Esophagus muscularis mucosa (tissue), 4 donors: Measurements from ENCODE around the genes PRPF38A and GPX7.

DNA sequence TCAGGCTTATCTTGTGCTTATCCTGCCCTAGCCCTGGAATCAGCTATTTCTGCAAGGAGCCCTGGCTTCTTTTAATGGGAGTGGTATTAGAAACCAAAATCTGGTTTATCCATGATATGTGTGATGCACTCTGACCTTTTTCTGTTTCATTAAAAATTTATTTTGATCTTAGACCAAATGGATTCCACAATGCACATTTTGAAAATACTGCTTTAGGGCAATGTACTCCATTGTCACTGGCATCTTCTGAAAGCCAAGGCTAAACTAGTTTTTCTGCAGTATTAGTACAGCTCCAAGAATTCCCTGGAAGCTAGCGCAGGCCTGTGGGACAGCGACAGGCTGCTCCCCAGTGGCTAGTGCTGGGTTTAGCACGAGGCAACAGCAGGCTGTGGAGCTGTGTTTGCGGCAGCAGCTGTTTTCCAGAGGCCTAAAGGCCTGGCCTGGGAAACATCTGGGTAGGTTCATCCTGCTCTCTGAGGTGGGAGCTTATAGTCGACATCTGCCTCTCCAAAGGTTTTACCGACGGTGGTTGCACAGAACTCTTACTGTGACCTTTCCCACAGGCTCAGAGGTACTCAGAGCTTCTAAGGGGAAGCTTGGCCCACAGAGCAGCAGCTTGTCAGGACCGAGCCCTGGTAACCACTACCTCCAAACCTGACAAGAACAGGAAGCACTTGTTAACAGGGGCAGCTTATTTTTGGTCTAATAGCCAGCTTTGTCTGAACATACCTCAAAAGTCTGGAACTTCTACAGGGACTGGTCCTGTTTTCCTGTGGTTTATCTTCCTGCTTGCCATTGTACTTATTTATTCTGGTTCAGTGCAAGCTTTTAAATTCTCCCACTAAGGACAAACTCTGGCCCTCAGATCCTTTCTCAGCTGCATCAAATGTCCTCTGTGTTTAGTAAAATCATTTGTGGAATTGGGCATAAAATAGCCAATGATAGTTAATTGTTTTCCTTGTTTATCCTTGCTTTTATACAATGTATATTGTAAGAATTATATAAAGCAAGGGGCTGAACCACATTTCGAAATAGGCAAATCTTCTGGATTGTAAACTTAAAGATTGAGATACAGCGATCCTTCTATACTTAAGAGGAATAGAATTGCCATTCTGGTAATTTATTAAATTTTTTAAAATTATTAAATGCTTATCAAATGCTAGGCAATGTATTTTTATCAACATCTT is 17.1 kb downstream of the CC2D1B start:
- PRO-cap: no peak
- RAMPAGE, long total RNA, 4 experiments: no peak in any of the 4 experiments

GRCh38 chr1:52358995-52359344 is 7.0 kb downstream of the CC2D1B start:
- PRO-cap: no peak
- RAMPAGE, long total RNA, 4 experiments: no peak in any of the 4 experiments

DNA sequence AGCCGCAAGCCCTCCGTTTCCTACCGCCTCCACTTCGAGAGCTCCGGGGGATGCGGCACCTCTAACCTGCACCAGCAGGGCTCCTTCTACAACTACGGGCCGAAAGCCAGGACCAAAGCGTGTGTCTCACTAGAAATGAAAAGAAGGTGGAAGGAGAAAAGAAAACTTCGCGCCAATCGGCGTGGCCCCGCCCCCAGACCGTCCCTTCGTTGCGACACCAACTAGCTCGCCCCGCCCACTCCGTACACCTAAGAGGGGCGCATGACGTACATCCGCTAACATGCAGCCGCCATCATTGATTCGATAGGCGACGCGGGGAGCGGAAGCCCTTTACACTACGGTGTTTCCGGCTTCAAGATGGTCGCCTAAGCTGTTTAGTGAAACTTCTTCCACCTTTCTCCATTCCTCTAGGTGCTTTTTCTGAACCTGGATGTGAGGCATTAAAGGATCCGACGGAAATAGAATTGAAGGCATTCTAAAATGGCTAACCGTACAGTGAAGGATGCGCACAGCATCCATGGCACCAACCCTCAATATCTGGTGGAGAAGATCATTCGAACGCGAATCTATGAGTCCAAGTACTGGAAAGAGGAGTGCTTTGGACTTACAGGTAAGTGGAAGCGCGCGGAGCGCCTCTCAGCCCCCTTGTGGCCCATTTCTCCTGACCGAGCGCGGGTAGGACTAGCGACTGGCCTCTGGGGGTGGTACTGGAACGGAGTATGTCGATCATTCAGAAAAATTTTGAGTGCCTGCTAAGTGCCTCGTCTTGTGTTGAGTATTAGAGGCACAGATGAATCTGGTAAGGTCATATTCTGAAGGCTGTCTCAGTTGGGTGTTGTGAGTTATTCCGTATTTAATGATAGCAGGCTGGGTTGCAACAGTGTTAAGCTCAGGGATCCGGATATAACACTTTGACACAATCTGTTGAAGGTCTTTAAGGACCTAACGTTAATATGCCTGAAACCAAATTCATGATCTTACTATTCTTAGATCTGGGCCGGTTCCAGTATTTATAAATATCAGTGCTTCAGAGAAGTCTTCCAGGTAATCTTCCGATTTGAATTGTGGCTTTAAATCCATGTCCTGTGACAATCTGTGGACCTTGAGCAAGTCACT is at the start of gene PRPF38A:
Gene PRPF38A, plus strand, starts transcription at position 333 of the 1,116 bp plus-strand sequence.
- PRO-cap: bidirectional peak, plus-strand start at position 333 of the sequence, minus-strand start at position 200 of the sequence
- RAMPAGE, long total RNA, 4 experiments: start-site peak on the plus strand in 4 of 4 experiments, centred at positions 339 to 341 of the sequence, 106 to 137 reads per replicate

DNA sequence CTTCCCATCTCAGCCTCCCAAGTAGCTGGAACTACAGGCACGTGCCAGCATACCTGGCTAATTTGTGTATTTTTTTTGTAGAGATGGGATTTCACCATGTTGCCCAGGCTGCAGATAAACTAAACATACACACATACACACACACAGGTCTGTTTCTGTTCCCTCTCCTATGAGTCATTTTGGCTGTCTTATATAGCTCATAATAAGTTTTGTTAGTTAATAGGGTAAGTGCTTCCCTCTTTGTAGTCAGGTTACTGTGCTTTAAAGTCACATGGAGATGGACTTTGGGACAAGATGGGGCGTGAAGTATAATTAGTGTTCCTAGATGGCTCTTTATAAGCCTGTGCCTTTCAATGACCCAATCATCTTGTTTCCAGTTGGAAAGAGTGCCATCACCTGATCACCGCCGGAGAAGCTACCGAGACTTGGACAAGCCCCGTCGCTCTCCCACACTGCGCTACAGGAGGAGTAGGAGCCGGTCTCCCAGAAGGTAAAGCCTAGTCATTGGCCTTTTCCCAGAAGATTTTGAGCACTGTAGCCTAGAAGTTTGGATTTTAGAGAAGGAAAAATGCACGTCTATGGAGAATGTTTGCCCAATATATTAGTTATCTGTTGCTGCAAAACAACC is 9.2 kb downstream of the PRPF38A start:
- PRO-cap: no peak
- RAMPAGE, long total RNA, 4 experiments: no peak in any of the 4 experiments

GRCh38 chr1:52602187-52603332 is at the start of gene GPX7:
TSS of gene GPX7 (plus strand) at chr1:52602371.
- PRO-cap: bidirectional peak, plus-strand start at chr1:52602402, minus-strand start at chr1:52602340; unidirectional peak, minus-strand start at chr1:52602881; unidirectional peak, minus-strand start at chr1:52602948
- RAMPAGE, long total RNA, 4 experiments: start-site peak on the plus strand in 4 of 4 experiments, at chr1:52602360-52602402 at its widest, 58 to 211 reads per replicate

GRCh38 chr1:52659781-52660310 is 26.9 kb downstream of the SHISAL2A start:
- PRO-cap: no peak
- RAMPAGE, long total RNA, 4 experiments: no peak in any of the 4 experiments

- PRO-cap: no peak
- RAMPAGE, long total RNA, 4 experiments: no peak in any of the 4 experiments
Observed at GRCh38 chr1:52685923-52686504, 12.1 kb downstream of the COA7 start.

- PRO-cap: no peak
- RAMPAGE, long total RNA, 4 experiments: no peak in any of the 4 experiments
Observed at GRCh38 chr1:52707237-52707699, 9.1 kb upstream of the COA7 start.

GRCh38 chr1:52928090-52928534 is 1.0 kb downstream of the SCP2 start:
- PRO-cap: no peak
- RAMPAGE, long total RNA, 4 experiments: no peak in any of the 4 experiments

- PRO-cap: no peak
- RAMPAGE, long total RNA, 4 experiments: no peak in any of the 4 experiments
Observed at GRCh38 chr1:52995602-52996133, 66.3 kb upstream of the PODN start.

DNA sequence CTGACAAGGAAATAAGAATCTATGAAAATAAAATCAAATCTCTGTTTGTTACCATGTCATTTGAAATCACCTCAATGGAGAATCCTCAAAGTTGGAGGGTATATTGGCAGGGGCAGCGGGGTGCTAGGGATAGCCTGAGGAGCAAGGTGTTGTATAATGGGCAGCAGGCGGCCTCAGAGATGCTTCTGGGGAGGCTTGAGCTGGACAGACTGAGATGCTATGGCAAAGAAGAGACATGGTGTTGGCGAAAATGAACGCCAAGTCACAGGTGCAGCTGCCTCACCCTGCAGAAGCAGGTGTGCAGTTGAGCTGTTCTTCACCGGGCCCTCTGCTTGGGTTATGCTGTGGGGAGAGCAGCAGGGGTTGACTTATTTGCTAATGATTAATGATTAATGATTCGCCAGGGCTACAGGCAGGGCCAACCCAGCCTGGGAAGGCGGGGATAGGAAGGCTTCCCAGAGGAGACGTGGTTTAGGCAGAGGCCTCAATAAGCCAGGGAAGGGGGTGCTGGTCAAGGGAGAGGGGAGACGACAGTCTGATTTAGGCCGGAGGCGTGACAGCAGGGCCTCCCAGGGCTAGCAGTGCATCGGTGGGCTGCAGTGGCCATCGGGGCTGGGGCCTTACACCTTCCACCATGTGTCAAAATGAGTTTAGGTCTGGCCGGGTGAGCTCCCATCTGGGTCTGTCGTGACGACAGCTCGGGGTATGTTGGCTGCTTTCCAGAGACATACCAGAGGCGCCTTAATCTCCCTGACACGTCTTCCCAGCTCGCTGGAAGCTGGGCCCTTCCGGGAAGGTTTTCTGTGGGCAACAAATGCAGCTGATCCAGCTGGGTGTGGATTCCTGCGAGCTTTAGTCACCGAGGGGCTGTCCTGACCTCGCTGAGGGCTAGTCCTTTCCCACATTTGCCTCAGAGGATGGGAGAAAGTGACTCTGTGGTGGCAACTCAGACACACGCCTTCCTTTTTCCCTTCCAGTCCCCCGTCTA is 3.5 kb upstream of the SLC1A7 start:
- PRO-cap: bidirectional peak, plus-strand start at position 913 of the sequence, minus-strand start at position 787 of the sequence
- RAMPAGE, long total RNA, 4 experiments: no peak in any of the 4 experiments

DNA sequence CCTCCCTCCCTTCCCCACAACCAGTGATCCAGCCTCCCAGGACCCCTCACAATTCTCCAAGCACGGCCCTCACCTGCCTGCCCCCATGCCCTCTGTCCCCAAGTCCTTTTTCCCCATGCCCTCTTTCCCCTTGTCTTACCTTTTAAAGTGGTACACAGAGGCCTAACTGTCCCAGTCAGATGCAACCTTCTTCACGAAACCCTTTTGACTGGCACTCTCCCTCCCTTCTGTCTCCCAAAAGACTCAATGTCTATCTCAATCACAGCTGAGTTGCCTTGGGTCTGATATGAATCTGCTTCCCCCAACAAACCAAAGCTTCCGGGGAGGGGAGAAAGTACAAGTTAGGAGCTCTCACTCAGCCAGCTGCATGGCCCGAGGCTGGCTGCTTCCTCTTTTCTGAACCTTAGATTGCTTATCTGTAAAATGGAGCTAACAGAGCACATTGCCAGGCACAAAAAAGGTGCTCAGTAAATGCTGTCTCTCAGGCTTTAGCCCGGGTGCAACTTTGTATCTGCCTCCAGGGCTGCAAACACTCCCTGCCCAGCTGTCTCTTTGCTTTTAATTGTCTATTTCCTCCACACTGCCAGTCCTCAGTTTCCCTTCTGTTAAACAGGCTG is 40.1 kb upstream of the LRP8 start:
- PRO-cap: no peak
- RAMPAGE, long total RNA, 4 experiments: no peak in any of the 4 experiments

DNA sequence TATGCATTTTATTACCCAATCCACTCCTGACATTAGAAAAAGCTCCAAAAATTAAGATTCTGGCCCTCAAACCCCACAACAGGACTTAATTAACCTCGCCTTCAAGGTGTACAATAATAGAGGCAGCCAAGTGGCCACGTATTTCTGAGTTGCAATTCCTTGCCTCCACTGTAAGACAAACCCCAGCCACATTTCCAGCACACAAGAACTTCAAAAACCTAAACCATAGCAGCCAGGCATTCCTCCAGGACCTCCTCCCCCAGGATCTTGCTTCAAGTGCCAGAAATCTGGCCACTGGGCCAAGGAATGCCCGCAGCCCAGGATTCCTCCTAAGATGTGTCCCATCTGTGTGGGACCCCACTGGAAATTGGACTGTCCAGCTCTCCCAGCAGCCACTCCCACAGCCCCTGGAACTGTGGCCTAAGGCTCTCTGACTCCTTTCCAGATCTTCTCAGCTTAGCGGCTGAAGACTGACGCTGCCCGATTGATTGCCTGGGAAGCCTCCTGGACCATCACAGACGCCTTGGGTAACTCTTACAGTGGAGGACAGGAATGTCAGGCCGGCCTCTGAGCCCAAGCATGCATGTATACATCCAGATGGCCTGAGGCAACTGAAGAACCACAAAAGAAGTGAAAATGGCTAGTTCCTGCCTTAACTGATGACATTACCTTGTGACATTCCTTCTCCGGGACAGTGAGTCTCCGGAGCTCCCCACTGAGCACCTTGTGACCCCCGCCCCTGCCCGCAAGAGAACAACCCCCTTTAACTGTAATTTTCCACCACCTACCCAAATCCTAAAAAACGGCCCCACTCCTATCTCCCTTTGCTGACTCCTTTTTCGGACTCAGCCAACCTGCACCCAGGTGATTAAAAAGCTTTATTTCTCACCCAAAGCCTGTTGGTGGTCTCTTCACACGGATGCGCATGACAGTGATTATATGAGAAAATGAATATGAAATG is 24.7 kb upstream of the DMRTB1 start:
- PRO-cap: no peak
- RAMPAGE, long total RNA, 4 experiments: no peak in any of the 4 experiments

GRCh38 chr1:53542118-53542579 is 83.0 kb downstream of the DMRTB1 start:
- PRO-cap: no peak
- RAMPAGE, long total RNA, 4 experiments: no peak in any of the 4 experiments

DNA sequence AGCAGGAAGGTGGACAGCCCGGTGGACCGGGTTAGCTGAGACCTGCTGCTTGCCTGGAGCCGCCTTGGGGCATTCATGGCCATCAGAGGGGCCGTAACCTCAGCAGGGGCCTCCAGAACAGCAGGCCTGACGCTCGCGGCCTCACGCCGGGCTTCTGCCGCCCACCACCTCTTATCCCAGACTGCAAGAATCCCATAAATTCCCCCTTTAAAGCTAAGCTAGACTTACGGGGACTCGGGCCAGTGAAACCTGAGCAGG is 132.4 kb downstream of the GLIS1 start:
- PRO-cap: no peak
- RAMPAGE, long total RNA, 4 experiments: no peak in any of the 4 experiments

DNA sequence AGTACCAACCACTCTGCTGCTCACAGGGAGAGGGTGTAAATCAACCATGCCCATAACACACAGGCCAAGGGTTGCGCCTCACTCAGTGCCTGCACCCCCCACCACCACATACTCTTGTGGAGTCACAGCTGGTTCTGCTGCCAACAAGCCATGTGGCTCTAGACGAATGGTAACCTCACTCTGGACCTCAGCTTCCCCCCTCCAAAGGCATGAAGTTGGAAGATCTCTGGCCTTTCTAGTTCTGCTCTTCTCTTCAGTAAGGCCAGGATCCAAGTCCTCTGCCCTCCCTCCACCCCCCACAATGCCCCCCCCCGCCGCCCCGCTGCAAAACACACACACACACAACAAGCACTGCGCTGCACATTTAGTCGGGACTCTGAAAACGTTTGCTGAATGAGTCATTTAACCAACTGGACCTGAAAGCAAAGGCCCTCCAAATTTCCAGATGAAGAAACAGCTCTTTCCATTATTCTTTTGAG is 1.7 kb upstream of the GLIS1 start:
- PRO-cap: no peak
- RAMPAGE, long total RNA, 4 experiments: no peak in any of the 4 experiments

GRCh38 chr1:53765654-53766167 is 26.7 kb upstream of the GLIS1 start:
- PRO-cap: no peak
- RAMPAGE, long total RNA, 4 experiments: no peak in any of the 4 experiments

- PRO-cap: no peak
- RAMPAGE, long total RNA, 4 experiments: no peak in any of the 4 experiments
Observed at GRCh38 chr1:53909790-53910441, 15.9 kb downstream of the DIO1 start.

GRCh38 chr1:54122616-54122815 is 30.3 kb downstream of the CDCP2 start:
- PRO-cap: no peak
- RAMPAGE, long total RNA, 4 experiments: no peak in any of the 4 experiments

DNA sequence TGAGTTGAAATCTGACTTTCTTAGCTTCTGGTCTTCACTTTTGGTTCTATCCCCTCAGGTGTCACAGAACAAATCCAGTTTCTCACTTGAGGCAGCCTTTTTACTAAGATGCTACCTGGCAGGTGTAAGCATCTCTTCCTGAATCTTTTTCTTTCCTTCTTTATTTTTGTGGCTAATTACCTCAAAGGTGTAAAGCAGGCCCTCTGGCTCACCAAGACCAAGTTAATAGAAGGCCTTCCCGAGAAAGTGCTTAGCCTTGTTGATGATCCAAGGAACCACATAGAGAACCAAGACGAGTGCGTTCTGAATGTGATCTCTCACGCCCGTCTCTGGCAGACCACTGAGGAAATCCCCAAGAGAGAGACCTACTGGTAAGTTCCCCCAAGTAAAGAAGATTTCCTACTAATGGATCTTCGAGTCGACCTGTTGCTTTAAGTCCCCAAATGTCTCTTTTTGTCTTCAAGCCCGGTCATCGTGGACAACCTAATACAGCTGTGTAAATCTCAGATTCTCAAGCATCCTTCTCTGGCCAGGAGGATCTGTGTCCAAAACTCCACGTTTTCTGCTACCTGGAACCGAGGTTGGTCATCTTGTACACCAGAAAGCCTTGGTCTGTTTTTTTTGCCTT is 5.0 kb downstream of the MRPL37 start:
- PRO-cap: no peak
- RAMPAGE, long total RNA, 4 experiments: no peak in any of the 4 experiments